GM19240 (cell line): ENCODE measurements around a stretch of chr7.

GRCh38 chr7:131047880-131048481, 279.7 kb upstream of the MKLN1 start:
- RRBS = no CpG with 5 or more reads among the region's 2 CpGs

DNA sequence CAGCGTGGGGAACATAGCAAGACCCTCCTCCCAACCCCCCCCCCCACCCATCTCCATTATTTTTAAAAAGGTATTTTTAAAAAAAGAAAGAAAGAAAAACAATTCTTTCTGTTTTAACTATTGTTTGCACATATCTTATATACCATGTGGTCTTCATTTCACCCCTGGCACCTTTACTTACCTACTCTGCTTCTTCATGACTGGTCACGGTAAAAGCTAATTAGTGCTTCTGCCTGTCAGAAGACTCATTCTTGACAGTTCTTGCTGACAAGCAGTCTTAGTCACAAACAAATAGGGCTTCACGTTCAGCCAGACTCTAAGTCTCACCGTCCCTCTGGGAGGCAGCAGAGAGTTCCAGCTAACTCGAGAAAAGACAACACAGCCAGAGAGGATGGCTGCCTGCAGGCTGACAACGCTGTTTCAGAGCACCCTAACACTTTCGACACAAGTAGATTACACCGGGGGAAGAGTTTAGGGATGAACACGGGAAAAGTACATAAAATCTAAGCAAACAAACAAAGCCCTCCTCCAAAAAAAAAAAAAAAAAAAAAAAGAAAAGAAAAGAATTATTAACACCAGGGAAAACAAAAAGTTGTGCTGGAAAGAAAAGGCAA, 258.5 kb upstream of the MKLN1 start:
- RRBS = no CpG with 5 or more reads among the region's 9 CpGs

DNA sequence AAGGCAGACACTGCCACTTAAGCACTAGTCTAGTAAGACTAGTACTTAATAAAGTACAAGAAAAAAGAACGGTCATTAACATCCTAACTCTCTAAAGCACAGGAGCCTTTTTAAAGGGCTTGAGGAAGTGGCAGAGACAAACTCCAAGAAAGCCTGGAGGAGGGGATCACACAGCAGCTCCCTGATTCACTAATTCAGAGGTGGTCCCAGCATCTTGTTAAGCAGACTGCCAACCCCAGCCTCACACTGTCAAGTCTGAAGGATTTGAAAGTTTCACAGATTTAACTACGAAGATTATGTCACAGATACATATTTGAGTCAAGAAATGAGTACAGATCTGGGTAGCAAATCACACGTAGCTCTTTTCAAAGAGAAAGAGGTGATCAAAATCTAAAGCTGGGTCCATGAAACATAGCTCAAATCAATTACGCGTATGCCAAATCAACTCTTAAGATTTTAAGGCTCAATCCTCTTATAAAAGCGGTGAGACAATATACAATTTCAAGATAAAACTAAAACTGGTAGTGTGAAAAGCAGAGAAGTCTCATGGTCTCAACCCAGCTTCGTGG, 230.0 kb upstream of the MKLN1 start:
- RRBS = no CpG with 5 or more reads among the region's 7 CpGs

- RRBS = no CpG with 5 or more reads among the region's 6 CpGs
Measured at GRCh38 chr7:131105109-131105475, 222.6 kb upstream of the MKLN1 start.

- RRBS = no CpG with 5 or more reads among the region's 2 CpGs
Measured at GRCh38 chr7:131219139-131219532, 108.5 kb upstream of the MKLN1 start.

DNA sequence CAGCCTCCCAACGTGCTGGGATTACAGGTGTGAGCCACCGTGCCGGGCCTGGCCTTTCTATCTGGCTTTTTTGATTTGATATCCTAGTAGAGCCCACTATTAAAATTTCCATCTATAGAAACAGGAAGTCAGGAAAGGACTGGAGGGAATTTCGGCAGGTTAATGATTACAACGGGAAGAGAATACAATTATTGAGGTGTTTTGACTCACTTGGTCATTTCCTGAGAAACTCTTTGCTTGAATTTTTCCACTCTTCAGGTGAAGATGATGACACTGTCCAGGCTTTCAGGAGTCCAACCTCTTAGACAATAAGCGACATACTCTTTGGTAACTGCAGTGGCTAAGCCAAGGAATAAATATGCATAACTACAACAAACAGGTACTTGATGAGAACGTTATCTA, 1.1 kb upstream of the MKLN1 start:
- RRBS = no CpG with 5 or more reads among the region's 7 CpGs

DNA sequence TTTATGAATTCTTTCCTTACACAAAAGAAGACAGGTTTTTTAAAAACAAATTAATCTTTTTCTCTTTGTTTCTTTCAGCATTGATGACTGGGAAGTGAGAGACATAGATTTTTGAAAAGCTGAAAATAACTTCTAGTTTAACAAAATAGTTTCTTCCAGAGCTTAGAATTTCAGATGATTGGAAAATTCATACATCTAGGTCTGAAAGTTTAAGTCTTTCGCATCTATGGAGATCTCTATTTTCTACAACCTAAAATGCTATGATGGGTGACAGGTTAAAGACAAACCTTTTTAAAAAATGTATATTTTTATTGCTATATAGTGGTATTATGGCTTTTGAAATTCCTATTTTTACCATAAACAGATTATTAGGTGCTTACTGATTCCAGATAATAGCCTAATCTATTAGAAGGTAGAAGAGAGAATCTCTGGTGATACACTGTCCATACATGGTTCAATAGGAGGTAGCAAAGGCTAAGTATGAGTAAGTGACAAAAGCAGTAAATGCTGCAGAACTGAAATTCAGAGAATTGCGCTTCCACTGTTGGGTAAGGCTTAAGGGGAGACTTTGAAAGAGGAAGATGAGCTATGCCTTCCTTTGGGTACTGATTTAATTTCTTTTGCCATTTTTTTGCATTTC, 15.0 kb downstream of the MKLN1 start:
- RRBS = no CpG with 5 or more reads among the region's 2 CpGs

- RRBS = no CpG with 5 or more reads among the region's 5 CpGs
Measured at GRCh38 chr7:131417206-131417723, 89.6 kb downstream of the MKLN1 start.

GRCh38 chr7:131441903-131442102, 114.1 kb downstream of the MKLN1 start:
- RRBS = no CpG with 5 or more reads among the region's 2 CpGs

DNA sequence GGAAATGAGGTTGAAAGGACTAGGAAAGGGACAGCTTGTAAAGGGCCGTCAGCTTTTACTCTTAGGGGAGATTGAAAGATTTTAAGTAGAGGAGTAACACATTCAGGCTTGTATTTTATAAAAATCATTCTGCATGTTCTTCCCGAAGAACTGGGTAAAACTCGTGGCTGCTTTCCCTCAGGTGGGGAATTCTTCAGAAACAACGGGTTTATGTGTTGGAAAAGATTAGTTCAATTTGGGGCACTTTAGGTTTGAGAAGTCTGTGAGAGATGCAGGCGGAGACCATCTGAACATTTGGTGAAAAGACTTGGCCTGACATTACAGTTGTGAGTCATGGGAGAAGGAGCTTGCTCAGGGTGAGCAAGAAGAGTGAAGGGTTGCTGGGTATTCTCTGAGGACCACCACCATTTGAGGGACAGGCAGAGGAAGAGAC, 88.8 kb downstream of the PODXL start:
- RRBS = no CpG with 5 or more reads among the region's 5 CpGs

DNA sequence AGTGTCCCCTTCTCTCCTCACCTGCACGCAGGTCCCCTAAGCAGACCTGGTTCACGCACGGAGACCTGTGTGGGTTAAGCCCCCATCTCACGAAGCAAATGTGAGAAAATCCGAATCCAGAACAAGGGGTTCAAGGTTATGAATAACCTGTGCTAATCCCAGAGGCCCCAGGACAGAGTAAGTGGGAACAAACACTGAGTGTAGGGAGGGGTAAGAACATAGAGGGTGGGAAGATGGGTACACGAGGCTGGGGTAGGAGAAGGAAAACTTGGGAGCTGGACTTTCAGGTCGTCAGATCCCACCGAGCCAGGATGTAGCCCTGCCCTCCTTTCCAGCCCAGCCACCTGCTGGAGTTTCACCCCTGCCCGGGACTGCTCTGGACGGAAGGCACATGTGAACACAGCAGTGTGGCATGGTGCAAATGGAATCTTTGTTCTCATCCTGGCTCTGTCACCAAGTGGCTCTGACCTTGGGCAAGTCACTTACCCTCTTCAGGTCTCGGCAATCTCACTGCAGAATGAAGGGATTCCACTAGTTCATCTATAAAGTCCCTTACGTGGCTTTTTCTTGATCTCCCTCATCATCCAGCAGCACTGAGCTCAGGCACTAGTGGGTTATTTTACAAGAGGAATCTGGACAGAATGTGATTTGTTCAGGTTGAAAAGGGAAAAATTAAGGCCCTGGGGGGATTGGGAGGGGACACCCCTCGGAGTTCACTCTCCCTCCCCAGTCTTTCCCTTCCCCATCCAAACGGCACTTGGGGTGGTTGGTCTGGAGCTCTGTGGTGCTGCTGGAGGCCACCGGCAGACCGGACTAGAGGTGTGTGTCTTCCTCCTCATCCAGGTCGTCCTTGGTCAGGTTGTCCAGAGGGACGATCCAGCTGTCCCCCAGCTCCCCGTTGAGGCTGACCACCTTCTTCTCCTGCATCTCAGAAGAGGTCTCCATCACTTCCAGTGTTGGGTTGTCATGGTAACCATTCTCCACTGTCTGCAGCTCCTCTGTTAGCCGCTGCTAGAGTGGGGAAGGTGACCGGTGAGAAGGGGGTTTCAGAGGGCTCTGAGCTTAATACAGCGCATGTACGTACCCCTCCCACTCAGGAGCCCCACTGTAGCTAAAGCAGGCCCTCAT, 52.6 kb downstream of the PODXL start:
- RRBS = no CpG with 5 or more reads among the region's 23 CpGs

- RRBS = no CpG with 5 or more reads among the region's 15 CpGs
Measured at GRCh38 chr7:131509331-131509896, 47.0 kb downstream of the PODXL start.

DNA sequence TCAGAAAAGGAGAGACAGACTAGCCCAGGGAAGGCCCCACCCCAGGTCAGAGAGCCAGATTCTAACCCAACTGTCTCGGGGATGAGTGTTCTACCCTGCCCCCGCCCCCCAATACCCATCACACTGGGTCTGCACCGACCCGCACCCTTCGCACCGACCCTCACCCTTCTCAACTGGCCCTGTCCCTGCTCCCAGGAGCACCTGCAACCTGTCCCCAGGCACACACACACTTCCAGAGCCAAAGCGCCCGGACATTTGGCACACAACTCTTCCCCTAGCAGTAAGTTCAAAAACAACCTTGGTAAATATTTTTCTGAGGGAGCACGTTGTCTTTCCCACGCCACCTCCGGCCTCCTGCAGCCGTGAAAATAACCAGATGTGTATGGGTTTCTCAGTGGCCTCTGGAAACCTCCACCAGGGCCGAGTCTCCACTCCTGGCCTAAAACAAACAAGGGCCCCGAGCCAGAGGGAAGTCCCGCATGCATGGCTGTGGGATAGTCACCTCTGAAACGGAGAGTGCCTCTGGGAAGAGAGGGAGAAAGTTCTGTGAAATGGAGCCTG, 16.0 kb downstream of the PODXL start:
- RRBS = 73% methylated on average over 4 of the region's 16 CpGs

GRCh38 chr7:131691970-131692543, 135.6 kb upstream of the PODXL start:
- RRBS = 4% methylated on average over 4 of the region's 28 CpGs

- RRBS = no CpG with 5 or more reads among the region's 5 CpGs
Measured at GRCh38 chr7:132590272-132590799, 14.1 kb upstream of the PLXNA4 start.

GRCh38 chr7:132655419-132655879, 79.2 kb upstream of the PLXNA4 start:
- RRBS = 5% methylated on average over 3 of the region's 10 CpGs

- RRBS = no CpG with 5 or more reads among the region's 7 CpGs
Measured at GRCh38 chr7:133307577-133308110, 54.8 kb downstream of the EXOC4 start.

DNA sequence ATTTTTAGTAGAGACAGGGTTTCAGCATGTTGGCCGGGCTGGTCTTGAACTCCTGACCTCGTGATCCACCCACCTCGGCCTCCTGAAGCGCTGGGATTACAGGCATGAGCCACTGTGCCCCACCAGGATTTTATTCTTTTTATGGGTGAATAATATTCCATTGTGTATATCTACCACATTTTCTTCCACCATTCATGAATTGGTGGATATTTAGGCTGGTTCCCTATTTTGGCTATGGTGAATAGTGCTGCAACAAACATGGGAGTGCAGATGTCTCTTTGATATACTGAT, 136.6 kb upstream of the LRGUK start:
- RRBS = no CpG with 5 or more reads among the region's 4 CpGs

GRCh38 chr7:134033699-134034348, 93.3 kb upstream of the LRGUK start:
- RRBS = no CpG with 5 or more reads among the region's 4 CpGs

- RRBS = no CpG with 5 or more reads among the region's 2 CpGs
Measured at GRCh38 chr7:134480704-134481024, 21.8 kb upstream of the AKR1B1 start.